BJ (cell line): ENCODE measurements around a stretch of chr4.

GRCh38 chr4:186903981-186904709 is 180.5 kb upstream of the FAT1 start:
- CAGE, long polyA plus RNA: no peak
- RRBS: no CpG with 5 or more reads among the region's 4 CpGs

DNA sequence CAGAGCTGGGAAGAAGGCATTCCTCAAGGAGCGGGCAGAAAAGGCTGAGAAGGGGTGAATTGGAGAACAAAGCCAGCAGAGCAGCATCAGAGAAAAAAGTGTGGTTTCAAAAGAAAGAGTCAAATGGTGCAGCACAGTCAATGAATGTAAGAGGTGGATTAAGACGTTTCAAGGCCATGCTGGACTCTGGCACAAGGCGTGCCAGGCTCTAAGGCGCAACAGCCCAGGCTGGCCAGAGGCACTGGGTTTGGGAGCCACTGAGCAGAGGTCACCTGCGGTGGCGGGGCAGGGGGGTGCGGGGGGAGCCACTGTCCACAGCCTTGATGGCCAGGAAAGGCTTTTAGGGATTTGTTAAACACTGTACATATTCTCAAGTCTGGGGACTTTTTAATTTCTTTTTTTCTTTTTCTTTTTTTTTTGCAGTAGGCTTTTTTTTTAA is 222.5 kb upstream of the FAT1 start:
- CAGE, long polyA plus RNA: no peak
- RRBS: no CpG with 5 or more reads among the region's 7 CpGs

- CAGE, long polyA plus RNA: no peak
- RRBS: no CpG with 5 or more reads among the region's 1 CpG
These were observed 531.9 kb upstream of the FAT1 start for GRCh38 chr4:187255611-187255940.

- CAGE, long polyA plus RNA: no peak
- RRBS: no CpG with 5 or more reads among the region's 5 CpGs
These were observed 40.3 kb downstream of the TRIML1 start for GRCh38 chr4:188179521-188179982.

DNA sequence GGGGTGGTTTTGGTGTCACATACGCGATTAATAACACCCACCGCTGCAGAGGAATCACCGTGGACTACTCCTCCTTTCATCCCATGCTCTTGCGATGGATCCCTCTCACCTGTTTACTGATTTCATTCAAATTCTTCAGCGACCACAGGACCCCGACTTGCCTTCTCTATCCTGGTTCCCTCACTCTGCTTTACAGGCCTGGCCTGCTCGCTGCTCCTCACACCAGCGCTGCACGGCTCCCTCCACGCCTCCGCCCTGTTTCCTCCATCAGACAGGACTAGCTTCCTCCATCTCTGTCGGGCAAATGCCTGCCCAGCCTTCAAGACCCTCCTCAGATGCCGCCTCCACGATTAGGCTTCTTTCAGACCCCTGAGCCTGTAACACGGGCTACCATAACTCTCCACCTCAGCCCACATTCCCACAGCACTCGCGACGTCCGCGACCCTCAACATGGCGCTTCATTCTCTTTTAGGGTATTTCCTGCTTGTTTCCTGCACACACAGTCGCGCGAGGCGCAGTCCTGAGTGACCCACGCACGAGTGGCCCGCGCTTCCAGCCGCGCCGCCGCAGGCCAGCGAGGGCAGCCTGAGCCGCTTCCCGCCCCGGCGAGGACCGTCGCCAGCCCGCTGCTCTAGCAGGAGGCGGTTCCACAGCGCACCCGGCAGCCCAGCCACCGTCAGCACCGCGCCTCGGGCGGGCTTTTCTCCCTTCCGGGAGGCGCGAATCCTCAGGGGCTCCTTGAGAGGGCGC is 488 bp upstream of the FRG1 start:
- CAGE, long polyA plus RNA: no peak
- RRBS: 2% methylated on average over 14 of the region's 54 CpGs